ENCODE results near the genes HJURP and SH3BP4.

DNA sequence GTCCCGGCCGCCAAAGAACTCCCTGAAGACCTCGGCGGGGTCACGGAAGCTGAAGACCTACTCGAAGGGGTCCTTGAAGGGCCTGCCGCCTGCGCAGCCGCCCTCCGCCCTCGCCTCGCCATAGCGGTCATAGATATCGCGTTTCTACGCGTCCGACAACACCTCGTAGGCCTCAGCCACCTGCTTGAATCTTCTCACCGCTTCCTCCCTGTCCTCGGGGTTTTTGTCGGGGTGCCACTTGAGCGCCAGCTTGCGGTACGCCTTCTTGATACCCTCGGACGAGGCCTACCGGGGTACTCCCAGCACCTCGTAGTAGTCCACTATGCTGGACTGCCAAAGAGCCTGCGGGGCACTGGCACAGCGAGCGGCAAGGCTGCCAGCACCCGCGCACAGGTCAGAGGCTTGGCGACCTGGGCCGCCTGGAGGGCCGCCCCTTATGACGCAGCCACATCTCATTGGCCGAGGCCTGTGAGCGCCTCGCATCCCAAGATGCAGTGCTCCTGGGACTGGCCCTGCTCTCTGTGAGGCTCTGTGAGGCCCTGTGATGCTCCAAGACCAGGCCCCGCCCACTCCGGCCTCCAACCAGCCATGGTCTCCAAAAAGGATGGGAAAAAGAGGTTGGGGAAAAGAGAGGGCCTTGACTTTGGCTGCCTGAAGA is 5.0 kb upstream of the UGT1A1 start:
- PRO-cap = no peak

GRCh38 chr2:233760670-233761242 is 686 bp downstream of the UGT1A1 start:
- PRO-cap = no peak

GRCh38 chr2:233761288-233761786 is 1.3 kb downstream of the UGT1A1 start:
- PRO-cap = no peak

- PRO-cap = no peak
Observed at GRCh38 chr2:233767650-233768508, 7.8 kb downstream of the UGT1A1 start.

GRCh38 chr2:233821997-233822482 is 32.3 kb downstream of the HJURP start:
- PRO-cap = no peak

DNA sequence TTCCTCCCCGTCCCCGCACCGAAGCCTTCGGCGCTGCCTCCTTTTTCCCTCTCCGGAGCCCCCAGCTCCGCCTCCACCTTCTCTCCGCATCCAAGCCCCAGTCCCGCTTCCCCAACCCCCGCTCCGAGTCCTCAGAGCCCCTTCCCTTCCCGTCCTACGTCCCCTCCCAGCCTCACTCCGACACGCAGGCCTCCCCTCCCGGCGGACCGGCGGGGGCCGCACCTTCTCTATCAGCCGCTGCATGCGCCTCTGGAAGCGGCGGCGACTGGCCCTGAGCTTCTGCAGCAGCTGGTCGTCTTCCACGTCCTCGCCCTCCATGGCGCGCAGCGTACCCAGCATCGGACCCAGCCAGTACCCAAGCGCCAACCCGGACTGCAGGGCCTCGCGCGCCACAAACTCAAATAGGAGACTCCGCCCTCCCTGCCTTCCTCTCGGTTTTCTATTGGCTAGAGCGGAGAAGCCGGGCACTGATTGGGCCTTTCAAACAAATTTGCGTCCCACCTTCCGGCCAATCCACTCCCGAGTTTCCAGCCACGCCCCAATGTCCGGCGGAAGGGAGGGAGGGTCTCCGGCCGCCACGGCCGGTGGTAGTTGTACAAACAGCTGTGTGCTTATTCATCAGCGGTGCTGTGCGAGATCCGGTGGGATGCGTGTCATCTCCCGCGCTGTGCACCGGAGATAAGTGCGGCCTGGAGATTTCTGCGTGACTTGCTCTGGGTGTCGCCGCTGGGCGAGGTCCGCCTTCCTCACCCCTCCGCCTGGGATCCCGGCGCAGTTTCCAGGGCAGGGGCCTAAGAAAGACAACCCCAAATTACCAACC is at the start of gene HJURP:
HJURP (minus strand) TSS at position 374 of the 820 bp plus-strand sequence.
- PRO-cap = bidirectional peak, plus-strand start at position 614 of the sequence, minus-strand start at position 374 of the sequence

DNA sequence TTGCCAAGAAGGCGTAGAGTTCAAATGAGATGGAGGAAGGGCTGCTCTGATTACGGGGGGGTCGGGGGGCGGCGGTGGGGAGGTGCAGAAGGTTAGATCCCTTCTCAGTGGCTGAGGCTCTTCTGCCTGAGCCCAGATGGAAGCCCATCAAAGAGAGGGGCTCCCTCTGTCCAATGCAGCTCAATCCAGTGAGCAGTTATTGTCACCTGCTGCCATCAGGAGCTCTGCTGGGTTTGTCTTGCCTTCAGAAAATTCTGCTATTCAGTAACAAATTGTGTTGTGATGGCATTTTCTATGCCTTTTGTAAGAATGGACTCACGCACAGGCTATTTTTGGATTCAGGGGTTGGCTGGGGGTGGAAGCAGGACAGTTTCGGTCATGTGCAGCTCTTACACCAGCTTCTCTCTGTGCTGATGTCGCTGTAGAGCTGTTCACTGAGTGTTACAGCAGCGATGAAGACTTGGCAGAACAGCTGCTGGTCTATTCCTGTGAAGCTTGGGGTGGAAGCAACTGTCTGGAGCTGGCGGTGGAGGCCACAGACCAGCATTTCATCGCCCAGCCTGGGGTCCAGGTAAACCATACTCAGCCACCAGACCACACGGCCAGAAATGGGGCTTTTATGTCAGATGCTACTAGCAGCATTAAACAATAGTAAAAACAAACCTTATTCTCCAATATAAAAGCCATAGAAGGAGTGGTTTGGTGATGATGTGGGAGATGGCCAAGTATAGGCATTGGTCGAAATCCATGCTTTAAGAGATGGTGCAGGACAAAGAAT is 49.2 kb downstream of the TRPM8 start:
- PRO-cap = no peak

- PRO-cap = no peak
Observed at GRCh38 chr2:233976684-233977487, 59.7 kb downstream of the TRPM8 start.

- PRO-cap = no peak
Observed at GRCh38 chr2:234001232-234001635, 49.3 kb upstream of the SPP2 start.

- PRO-cap = no peak
Observed at GRCh38 chr2:234051685-234052184, 1.2 kb downstream of the SPP2 start.

- PRO-cap = no peak
Observed at GRCh38 chr2:234101958-234102480, 51.5 kb downstream of the SPP2 start.

DNA sequence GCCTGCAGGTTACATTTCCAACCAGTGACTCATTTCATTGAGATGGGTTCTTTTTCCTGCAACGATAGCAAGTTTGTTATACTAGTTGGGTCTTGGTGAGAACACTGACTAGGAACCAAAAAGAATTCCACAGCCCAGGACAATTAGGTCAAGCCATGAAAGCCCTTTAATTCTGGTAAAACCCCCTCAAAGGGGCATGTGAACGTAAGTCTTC is 87.0 kb downstream of the SPP2 start:
- PRO-cap = no peak

GRCh38 chr2:234252674-234253156 is 202.2 kb downstream of the SPP2 start:
- PRO-cap = no peak

GRCh38 chr2:234291468-234292513 is 205.1 kb downstream of the ARL4C start:
- PRO-cap = no peak

DNA sequence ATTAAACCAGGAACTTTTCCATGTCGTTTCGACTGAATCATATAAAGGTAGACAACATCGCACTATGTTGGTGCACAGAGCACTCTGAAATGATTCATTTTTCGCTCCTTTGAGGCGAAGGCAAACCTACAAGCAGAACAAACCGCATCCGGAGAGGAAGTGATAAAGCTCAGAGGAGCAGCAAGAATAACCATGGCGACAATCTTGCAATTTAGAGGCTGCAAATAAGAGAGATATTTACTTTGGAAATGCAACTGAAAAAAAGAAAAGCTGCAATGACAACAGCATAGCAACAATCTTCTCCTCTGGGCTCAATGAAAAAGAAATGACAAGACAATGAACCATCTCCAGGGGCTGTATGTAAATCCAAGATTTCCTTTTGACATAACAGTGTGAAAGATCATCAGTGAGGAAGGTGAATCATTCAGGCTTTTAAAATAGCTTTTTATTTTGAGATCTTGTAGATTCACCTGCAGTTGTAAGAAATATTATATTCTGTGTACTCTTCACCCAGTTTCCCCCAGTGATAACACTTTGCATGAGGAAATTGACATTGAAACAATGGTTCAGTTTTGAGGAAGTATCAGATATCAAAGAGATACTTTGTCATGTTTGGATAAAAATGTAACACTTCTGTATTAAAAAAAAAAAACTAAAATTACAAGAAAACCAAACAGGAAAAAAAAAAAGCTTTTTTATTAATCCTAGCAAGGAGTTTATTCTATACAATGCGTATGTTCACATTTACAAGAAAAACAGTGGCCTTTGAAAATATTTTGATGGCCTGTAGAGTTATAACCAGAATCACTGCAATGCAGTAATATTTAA is 204.2 kb downstream of the ARL4C start:
- PRO-cap = unidirectional peak, minus-strand start at position 90 of the sequence

GRCh38 chr2:234368394-234369005 is 128.4 kb downstream of the ARL4C start:
- PRO-cap = no peak

GRCh38 chr2:234426579-234427691 is 69.9 kb downstream of the ARL4C start:
- PRO-cap = no peak

DNA sequence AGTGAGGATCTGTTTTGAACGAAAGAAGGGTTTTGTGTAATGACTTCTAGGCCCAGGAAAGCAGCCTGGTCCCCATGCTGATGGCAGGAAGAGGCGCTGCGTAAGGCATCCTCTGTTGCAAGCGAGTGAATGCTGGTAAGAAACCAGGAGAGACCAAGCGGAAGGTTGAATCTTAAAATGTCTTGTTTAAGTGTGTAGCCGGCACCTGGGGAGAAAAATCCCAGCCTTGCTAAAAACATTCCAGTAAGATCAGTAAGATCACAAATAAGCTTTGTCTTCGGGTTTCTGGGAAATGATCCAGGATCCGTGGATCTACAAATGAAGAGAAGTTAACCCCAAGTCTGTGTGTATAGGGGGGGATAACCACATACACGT is 135.6 kb upstream of the ARL4C start:
- PRO-cap = no peak

GRCh38 chr2:234864378-234864886 is 87.4 kb upstream of the SH3BP4 start:
- PRO-cap = no peak

- PRO-cap = bidirectional peak, plus-strand start at chr2:234952029, minus-strand start at chr2:234951872
Observed at GRCh38 chr2:234951582-234952357, at the start of gene SH3BP4. Gene SH3BP4 (plus strand): TSS chr2:234952017.